ENCODE results near the genes ILVBL, OR10H4 and TPM4.

DNA sequence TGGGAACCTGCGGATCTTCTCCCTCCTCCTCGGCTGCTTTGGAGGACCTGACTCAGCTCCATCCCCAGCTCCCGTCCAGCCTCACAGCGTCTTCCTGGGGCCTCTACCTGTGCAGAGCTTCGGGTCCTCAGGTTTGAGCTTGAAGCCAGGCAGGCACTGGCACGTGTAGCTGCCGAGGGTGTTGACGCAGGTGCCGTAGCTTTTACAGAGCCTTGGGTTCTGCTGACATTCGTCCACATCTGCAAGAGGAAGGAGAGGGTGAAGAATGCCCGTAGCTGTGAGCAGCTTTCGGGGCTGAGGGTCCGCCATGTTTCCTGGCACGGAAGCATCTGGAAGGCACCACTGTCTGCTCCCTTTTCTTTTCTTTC, 11.5 kb downstream of the ADGRE2 start:
- RRBS: no CpG with 5 or more reads among the region's 14 CpGs

GRCh38 chr19:15124908-15125848, at the start of gene ILVBL:
ILVBL (minus strand) TSS chr19:15125786.
- RRBS: 1% methylated on average over 16 of the region's 74 CpGs

DNA sequence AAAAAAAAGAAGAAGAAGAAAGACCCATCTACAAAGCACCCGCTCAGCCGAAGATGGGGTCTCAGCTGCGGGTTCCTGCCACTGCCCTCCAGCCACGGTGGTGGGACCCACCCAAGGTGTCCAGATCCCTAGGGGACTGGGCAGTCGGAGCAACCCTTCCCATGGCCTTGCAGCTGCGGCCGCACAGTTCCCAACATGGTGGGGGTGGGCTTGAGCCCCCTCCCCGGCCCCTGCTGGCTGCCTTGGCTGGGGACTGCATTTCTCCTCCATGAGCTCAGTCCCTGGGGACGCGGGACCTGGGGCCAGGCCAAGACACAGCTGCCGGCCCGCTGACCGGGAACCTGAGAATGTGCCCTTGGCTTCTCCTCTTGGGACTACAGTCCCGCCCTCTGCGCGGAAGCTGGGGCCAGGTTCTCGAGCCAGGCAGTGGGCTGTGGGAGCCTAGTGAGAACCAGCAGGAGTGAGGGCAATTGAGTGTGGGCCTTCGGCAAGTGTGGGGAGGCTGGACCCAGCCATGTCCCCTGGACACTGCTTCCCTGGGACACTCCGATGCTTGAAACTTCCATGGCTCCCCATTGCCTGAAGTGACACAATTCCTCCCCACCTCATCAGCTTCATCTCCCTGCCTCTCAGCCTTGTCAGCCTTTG, 12.9 kb upstream of the NOTCH3 start:
- RRBS: no CpG with 5 or more reads among the region's 19 CpGs

GRCh38 chr19:15253508-15254345, 21.5 kb upstream of the EPHX3 start:
- RRBS: no CpG with 5 or more reads among the region's 26 CpGs

GRCh38 chr19:15254951-15255660, 22.9 kb upstream of the EPHX3 start:
- RRBS: no CpG with 5 or more reads among the region's 24 CpGs

GRCh38 chr19:15281300-15281858, 49.1 kb upstream of the EPHX3 start:
- RRBS: no CpG with 5 or more reads among the region's 5 CpGs

- RRBS: no CpG with 5 or more reads among the region's 1 CpG
Observed at GRCh38 chr19:15287253-15287464, 45.2 kb downstream of the BRD4 start.

DNA sequence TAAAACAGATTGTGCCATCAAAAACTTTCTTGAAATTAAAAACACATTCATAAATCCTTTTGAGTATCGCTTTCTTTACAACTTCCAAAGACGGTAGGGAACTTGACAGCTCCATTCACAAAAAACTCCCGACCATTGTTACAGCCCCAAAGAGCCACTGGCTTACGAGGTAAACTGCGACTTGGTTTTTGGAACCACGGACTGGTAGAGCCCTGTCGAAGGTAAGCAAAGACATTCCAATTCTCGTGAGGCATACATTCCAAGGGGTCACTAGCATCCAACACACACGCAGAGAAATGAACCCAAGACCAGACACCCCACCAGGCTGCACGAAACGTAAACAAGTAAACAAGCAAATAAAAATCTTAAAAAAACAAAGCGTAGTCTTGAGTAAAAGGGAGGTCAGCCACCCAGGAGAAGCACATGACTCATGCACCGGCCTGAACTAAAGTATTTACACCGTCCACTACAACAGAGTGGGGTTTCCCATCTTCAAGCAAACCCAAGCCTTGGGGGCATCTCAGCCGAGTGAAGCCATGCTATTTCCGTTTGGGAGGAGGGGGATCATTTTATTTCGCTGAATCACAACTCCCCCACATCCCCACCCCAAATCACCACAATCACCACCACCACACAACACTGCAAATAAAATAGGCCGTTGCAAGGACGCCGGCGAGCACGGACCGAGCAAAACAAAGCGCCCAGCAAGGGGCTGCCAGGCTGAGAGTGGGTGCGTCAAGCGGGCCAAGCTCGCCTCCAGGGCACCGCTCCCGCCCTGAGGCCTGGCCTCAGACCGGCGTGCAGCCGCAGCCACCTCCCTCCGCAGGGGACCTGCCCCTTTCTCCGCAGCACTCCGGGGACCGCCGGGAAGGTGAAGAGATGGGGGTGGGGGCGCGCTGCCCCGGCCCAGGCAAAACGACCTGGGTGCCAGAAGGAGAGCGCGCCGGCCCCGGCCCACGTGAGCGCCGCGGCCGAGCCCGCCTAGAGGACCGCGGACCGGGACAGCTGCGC, 1.2 kb downstream of the BRD4 start:
- RRBS: 3% methylated on average over 19 of the region's 55 CpGs

DNA sequence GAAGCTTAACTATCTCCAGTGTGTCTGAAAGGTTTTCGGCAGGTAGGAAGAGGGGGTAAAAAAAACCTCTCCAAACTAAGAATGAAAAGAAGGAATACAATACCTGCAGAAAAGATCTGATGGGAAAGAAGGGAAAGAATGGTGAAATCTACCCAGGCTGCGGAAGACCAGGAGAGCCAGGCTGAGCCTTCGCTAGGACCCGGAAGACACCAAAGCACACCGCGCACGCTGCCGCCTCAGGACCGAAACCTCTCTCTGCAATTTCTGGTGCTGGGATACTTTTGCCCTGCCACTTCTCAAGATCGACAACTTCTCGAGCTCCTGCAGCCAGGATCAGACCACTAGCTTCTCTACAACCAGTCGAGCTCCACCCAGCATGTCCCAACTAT, 1.2 kb downstream of the AKAP8 start:
- RRBS: no CpG with 5 or more reads among the region's 12 CpGs

- RRBS: no CpG with 5 or more reads among the region's 21 CpGs
Observed at GRCh38 chr19:15397464-15398248, 18.1 kb upstream of the AKAP8 start.

DNA sequence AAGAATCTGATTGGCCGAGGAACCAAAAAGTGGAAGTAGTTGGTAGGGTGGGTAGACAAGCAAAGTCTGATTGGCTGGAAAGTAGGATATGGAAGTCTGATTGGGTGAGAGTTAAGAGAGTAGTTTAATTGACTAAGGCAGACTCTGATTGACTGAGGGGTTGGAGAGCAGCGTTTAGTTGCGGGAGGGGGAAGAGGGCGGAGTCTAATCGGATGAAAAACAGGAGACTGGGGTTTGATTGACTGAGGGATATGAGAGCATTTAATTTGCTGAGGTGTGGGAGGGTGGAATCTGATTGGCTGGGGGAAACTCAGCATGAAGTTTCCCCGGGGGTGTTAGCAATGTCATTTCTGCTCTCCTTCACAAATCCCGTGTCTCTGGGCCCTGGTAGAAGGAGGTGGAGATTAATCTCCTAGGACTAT, 9.3 kb upstream of the CYP4F22 start:
- RRBS: no CpG with 5 or more reads among the region's 7 CpGs

GRCh38 chr19:15555703-15556177, 47.4 kb downstream of the CYP4F22 start:
- RRBS: 0% methylated on average over 2 of the region's 27 CpGs

DNA sequence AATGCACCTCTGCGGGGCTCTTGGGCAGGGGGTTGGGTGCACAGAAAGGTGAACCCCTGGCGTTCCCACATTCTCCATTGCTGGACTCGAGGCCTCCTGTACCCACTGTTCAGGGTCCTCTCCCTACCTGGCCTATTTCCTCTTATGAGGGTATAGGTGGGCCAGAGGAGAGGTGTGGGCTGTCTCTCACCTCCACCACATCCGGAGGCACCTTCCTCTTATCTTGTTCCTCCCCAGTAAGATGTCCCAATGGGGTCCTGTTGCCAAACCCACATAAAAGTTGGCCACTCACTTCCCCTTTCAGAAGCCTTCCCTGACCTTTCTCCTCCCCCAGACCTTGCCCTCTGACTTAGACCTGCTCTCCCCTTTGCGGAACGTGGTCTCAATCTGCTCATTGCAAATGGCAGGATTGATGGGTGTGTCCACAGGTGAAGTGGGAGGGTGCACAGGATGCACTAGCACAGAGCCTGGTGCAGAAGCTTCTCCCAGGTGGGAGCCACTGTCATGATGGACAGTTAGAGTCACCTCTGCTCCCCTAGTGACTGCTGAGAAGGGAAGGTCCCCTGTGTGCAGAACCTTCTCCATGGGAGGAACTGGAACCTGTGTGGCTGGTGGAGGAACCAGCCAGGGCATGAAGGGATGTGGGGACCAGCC, 1.3 kb downstream of the CYP4F3 start:
- RRBS: no CpG with 5 or more reads among the region's 6 CpGs

DNA sequence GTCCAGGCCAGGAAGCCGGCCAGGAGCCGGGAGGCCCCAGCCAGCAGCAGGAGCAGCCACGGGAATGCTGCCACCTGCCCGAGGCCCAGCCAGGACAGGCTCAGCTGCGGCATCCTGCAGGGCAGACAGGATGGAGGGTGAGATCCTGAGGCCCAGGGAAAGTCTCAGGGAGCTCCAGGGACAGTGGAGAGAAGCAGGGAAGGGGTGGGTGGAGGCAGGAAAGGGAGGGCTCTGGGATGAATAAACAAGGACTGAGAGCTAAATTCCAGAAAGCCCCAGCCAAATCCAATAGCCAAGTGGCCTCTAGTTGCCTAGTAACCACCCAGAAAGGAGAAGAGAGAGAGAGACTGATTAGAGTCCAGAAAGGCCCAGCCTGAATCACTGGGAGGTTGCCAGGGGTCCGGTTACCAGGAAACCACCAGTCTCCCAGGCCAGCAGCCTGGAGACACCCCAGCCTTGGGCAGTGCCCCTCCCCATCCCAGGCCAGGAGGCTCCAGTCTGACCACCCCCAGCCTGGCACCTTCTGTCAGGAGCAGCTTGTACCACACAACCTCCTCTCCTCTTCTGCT, 7.6 kb upstream of the OR10H5 start:
- RRBS: no CpG with 5 or more reads among the region's 6 CpGs

DNA sequence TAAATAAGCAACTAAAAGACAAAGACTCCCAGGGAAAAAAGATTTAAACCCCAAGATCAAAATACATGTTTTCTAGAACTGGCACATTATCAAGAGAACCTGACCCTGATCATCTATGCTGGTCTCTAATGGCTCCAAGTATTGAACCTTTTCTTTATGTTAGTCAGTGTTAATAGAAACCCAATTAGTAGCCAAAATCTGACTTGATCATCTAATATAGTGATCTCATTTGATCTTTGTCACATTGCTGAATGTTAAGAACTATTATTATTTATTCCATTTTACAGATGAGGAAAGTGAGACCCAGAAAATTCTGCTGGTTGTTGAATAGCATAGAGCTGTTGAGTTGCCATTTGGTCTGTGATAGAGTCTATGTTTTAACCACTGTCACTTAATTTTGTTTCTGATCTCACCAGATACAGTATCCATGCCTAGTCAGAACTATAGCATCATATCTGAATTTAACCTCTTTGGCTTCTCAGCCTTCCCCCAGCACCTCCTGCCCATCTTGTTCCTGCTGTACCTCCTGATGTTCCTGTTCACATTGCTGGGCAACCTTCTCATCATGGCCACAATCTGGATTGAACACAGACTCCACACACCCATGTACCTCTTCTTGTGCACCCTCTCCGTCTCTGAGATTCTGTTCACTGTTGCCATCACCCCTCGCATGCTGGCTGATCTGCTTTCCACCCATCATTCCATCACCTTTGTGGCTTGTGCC, at the start of gene OR10H4:
Gene OR10H4, plus strand, starts transcription at position 428 of the 724 bp plus-strand sequence.
- RRBS: no CpG with 5 or more reads among the region's 2 CpGs

DNA sequence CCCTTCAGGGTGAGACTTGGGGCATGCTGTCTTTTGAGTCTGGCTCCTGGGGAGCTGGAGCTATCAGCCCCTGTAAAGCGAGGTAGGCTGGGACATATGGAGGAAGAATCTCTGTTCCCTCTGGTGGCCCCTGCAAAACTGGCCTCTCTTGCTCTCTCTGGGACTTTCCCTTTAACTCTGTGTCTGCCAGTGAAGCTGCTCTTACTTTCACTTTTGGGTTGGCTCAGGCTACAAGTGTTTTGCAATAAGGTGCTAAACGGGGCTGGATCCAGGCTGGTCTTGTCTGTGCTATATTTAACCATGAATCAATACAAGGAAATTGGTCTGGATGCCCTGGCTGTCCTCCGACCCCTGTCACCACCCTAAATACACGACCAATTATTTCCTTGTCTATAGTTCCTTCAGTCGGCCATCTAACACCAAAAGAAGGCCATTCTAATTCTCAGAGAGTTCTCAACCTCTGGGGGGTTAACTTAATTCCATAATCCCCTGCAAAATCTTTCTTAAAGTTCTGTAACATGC, 53.2 kb downstream of the OR10H4 start:
- RRBS: no CpG with 5 or more reads among the region's 5 CpGs

- RRBS: under 1% methylated on average over 25 of the region's 74 CpGs
Observed at GRCh38 chr19:16076413-16076944, at the start of gene TPM4. TPM4 (plus strand) TSS chr19:16076495.

- RRBS: no CpG with 5 or more reads among the region's 11 CpGs
Observed at GRCh38 chr19:16084425-16085066, 8.3 kb downstream of the TPM4 start.

GRCh38 chr19:16351012-16351499, 26.4 kb downstream of the KLF2 start:
- RRBS: no CpG with 5 or more reads among the region's 7 CpGs

DNA sequence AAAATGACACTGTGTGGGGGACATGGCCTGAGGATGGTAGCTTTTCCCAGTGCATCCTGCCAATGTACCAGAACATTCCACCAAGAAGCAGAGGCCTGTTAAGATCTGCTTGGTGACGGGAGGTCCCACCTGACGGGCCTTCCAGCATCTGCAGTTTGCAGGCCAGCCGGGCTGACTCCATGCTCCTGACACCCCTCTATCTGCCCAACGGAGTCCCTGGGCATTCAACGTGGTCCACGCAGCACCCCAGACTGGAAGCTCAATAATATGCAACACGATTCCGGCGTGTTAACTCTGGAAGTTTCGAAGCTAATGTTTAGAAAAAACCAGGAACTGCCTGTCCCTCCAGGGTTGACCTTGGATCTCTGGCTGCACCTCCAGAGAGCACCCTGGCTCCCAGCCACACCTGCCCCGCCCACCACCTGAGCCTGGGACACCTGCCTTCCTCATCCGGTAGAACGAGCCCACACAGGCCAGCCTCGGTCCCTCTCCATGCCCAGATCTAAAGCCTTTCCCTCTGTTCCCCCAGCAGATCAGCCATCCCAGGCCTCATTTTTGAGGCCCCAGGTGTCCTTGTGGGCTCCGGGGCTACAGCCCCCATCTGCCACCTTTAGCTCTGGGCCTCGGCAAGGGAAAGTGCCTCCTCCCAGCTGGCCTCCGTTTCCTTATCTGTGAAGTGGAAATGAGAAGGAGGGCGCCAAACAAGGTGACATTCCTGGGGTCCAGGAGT, 38.5 kb downstream of the KLF2 start:
- RRBS: no CpG with 5 or more reads among the region's 18 CpGs

All from GM12892 (cell line).